Measurements from ENCODE around the genes TSNAX and NTPCR.

- PRO-cap = no peak
Measured at GRCh38 chr1:231366001-231366788, 28.1 kb downstream of the SPRTN start.

DNA sequence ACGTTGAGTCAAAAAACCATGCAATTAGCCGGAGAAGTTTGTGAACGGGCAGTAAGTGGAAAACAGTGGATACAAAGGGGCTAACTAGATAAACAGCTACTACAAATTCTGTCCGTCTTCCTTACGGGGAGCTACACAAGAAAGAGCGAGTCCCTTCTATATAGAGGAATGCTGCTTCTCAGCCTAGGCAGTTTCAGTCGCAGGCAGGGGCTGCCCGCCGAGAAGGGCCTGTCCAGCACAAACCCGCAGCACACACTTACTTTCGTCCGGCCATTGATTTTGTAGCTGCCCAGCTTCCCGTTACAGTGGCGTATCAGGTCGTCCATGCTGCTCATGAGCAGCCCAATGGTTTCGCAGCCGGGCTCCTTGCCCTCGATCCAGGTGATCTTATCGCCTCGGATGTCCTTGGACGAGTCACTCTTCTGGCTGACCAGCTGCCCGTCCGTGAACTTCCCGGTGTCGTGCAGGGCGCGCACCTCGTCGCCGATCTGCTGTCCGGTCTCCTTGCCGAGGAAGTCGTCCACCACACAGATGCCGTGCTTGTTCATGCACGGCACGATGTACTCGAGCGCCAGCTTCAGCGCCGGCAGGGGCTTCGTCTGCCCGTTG, 1.2 kb downstream of the EGLN1 start:
- PRO-cap = no peak

- PRO-cap = no peak
Measured at GRCh38 chr1:231528098-231529037, at the start of gene TSNAX. Gene TSNAX (plus strand): TSS chr1:231528669.

GRCh38 chr1:231529038-231529412, 556 bp downstream of the TSNAX start:
- PRO-cap = no peak

DNA sequence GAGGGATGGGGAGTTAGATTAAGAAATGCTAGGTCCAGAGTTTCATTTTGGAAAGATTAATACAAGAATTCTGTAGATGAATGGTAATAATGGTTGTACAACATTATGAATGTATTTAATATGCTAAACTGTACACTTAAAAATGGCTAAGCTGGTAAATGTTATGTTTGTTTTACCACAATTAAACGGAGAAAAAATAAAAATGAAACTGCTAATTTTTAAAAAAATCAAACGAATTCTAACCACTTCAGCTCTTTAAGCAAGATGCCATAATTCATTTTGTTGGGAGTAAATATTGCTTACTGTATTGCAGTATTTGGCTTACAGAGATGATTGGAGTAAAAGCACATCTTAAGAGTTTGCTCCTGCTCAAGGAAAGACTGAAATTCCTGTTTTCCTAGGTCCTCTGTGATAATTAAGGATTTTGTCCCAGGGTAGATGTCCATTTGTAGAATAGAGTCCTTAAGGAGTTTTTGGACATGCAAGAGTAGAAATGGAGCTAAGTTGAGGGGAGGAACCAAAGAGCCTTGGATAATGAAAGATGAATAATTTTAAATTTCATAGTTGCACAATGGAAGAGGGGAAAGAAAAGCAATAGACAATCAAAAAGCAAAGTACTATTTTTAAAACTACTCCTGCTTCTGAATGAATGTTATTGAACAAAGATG, 27.1 kb downstream of the TSNAX start:
- PRO-cap = no peak

- PRO-cap = no peak
Measured at GRCh38 chr1:231971323-231971881, 344.8 kb downstream of the DISC1 start.

DNA sequence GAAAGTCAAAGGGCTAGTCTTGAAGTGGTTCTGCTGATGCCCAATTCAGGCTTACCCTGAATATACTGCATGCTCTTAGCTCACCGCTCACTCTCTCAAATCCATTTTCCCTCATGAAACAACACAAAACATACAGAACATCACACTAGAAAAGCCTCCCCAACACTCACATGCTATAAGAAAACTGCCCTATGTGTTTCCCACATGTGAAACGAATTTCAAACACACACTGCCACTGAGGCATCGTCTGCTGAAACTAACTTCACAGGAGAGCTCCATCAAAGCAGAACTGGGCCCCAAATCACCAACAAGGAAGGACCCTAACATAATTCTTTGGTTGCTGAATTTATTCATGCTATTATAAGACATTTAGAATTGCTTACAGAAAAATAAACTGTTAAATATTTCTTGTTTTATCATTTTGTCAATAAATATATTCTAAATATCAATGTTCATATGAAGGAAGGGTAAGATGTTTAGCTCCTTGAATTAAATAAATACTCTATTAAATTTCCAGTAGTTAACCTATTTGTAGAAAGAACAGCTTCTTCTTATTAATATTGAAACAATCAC, 33.7 kb downstream of the SIPA1L2 start:
- PRO-cap = no peak

- PRO-cap = bidirectional peak, plus-strand start at chr1:232950601, minus-strand start at chr1:232950431
Measured at GRCh38 chr1:232949804-232950947, at the start of gene NTPCR. Gene NTPCR (plus strand): TSS chr1:232950611.

DNA sequence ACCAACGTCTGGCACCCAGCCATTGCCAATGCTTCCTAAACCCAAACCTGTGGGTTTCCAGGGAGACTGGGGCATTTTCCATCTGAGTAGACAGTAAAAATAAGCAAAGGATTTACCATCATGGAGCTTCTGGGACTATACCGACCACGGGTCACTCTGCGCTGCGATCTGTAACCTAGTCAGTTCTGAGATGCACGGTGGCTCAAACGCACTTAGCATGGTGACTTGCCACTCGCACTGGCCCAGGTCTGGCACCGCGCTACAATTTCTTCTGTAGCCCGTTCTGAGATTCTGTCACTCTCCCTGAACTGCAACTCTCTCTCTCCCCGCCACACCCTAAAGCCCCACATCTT, 724 bp upstream of the MAP3K21 start:
- PRO-cap = no peak

DNA sequence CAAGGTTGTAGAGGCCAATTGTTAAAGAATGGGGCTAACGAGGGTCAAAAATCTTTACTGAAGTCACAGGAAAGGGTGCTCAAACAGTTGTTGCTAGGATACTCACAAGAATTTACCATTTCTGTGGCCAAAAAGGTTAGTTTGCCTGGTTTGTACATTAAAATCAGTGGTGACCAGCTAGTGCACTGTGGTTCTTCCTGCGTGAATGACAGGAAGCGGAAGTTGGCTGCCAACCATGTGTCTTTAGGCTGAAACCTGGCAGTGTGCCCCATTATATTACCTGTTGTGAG, 13.5 kb downstream of the MAP3K21 start:
- PRO-cap = no peak

GRCh38 chr1:233367013-233367755, 39.7 kb downstream of the MAP3K21 start:
- PRO-cap = no peak

DNA sequence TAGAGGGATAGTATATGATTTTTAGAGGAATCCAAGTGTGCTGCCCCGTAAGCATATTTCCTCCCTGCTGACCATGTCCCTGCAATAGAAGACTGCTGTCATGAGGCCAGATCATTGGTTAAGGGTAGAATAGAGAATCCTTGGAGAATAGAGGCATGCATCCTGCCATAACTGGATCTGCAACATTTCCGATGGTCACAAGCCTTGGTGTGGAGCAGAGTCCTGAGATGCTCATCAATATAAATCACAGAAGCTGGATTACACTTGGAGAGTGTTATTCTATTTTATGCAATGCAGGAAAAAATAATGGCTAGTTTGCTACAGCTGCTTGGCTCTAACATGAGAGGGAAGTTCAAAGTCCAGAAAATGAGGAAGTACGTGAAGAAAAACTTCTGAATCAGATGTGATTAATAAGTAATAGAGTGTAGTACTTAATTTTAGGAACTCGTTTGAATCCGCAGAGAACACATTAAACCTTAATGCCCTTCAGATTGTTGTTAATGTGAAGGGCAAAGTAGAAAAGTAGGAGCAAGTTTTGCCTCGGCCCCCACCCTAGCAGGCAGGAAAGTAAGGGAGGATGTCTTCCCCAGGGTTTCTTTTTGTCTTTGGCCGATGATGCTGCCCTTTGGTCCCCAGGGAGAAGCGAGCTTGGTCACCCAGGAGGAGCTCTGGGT, 59.4 kb downstream of the KCNK1 start:
- PRO-cap = no peak

GRCh38 chr1:234408310-234409275, 35.3 kb downstream of the COA6 start:
- PRO-cap = no peak

GRCh38 chr1:234499692-234500175, 20.8 kb upstream of the TARBP1 start:
- PRO-cap = no peak

DNA sequence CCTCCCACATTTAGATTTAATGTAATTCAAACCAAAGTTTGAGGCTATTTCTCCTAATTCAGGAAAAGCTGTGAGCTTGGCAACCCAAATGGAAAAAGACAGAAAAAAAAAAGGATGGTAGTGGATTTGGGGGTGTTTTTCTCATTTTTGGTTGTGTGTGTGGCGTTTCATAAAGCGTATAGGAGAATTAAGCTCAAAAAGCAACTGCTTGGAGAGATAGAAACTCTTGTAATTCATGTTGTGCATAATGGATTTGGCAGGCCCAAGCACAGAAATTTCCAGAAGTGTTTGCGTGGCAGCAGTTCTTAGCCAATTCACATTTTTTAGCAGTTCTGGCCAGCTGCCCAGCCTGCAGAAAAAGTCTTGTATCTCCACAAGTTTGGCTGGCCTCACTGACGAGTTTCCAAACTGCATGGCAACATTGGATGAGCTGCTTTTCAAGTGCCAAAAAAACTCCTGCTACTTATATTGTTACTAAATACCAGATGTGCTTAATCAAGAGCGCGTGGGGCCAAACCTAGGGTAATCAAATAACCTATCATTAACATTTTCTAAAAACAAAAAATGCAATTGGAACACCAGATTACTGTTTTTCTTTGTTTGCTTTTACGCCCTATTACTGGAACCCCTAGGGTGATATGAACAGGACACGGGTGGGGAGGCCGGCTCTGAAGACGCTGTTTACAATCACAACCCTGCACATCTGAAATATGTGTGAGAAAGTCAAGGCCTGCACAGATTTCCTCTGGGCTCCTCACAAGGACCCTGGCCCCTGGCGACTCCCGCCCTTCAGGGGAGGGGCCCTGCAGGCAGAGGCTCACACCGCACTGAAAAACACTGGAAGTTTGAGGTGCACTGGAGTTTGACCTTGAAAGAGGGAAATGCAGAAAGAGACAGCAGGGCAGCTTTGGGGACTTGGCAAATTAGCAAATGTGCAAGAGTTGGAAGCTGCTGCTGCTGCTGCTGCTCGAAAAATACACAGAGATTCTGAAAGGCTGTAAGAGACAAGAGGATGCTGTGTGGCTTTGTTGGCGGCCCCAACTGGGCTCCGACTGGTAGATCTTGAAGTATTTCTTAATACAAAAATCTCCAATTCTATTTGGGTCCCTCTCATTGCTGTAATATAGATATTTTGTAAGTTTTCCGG, 55.2 kb upstream of the TARBP1 start:
- PRO-cap = no peak

- PRO-cap = no peak
Measured at GRCh38 chr1:234564436-234565117, 45.4 kb downstream of the IRF2BP2 start.

DNA sequence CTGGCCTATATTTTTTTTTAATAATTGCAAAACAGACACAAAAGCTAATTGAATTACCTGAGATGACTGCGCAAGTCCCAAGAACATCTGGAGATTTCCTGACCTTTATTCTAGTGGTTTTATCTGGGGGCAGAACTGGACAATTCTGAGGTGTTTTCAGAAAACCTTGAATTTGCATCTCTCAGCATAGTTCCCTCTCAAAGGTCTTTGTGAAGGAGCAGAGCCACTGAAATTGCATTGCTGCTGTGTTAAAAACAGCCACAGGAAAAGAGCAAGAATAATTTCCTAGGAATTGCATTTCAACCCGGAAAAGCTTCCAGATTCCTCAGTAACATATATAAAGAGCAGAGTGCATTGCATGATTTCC, 11.3 kb downstream of the IRF2BP2 start:
- PRO-cap = no peak

DNA sequence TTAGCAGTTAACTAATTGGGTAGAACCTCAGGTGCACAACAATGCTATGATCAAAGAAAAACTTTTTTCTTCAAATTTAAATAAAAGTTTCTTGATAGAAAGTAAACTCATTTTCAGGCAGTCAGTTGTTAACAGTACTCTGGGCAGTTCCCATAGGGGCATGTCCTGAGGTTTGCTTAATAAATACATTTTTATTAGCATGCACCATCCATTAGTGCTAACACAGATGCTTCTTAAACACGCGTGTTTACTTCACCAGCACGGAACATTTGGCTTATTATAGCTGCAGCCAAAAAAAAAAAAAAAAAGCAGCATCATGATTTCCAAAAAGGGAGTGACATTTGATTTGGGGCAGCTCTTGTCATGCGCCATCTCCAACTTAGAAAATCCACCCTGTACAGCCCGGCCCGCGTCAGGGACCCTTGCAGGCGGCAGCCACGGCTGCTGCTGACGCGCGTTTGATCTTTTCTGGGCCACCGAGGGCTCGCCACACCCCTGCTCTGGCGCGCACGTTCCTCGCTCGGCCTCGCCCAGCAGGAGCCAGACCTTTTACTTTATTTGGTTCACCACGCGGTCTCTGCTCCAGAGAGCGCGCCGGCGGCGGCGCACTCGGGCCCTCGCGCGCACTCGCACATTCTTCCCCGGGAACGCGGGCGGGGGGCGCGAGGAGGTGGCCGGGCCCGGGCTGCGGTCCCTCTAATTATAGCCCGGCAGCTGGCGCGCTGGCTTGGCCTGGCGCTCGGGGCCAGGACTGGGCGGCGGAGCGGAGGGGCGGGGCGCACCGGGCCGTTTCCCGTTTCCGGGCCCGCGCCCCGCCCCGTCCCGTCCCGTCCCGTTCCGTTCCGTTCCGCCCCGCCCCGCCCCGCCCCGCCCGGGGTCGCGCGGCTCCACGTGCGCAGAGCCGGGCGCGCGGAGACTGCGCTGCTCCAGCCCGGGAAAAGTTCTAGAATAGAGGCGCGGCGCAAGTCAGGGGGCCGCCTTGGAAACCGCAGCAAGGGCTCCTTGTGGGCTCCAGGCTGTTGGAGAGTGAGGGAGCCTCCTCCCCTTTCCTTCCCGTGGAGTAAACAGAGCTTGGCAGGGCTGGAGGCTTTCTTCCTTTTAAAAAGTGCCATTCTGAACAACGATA, 10.2 kb downstream of the IRF2BP2 start:
- PRO-cap = no peak

- PRO-cap = no peak
Measured at GRCh38 chr1:234621399-234622089, 11.6 kb upstream of the IRF2BP2 start.

- PRO-cap = no peak
Measured at GRCh38 chr1:234709428-234710458, 99.8 kb upstream of the IRF2BP2 start.

All from SP-49 (cell line).